Adrenal gland (tissue), 7 donors: ENCODE measurements around the genes DPH2, HECTD3, TOE1 and AKR1A1.

GRCh38 chr1:43533437-43534373 is 3.0 kb downstream of the PTPRF start:
- PRO-cap, 3 experiments: no peak in any of the 3 experiments
- RAMPAGE, long total RNA, 4 experiments: no peak in any of the 4 experiments
- RRBS: no CpG with 5 or more reads among the region's 13 CpGs

- PRO-cap, 3 experiments: no peak in any of the 3 experiments
- RAMPAGE, long total RNA, 4 experiments: no peak in any of the 4 experiments
- RRBS: no CpG with 5 or more reads among the region's 9 CpGs
These were observed 4.0 kb downstream of the PTPRF start for GRCh38 chr1:43534720-43535114.

DNA sequence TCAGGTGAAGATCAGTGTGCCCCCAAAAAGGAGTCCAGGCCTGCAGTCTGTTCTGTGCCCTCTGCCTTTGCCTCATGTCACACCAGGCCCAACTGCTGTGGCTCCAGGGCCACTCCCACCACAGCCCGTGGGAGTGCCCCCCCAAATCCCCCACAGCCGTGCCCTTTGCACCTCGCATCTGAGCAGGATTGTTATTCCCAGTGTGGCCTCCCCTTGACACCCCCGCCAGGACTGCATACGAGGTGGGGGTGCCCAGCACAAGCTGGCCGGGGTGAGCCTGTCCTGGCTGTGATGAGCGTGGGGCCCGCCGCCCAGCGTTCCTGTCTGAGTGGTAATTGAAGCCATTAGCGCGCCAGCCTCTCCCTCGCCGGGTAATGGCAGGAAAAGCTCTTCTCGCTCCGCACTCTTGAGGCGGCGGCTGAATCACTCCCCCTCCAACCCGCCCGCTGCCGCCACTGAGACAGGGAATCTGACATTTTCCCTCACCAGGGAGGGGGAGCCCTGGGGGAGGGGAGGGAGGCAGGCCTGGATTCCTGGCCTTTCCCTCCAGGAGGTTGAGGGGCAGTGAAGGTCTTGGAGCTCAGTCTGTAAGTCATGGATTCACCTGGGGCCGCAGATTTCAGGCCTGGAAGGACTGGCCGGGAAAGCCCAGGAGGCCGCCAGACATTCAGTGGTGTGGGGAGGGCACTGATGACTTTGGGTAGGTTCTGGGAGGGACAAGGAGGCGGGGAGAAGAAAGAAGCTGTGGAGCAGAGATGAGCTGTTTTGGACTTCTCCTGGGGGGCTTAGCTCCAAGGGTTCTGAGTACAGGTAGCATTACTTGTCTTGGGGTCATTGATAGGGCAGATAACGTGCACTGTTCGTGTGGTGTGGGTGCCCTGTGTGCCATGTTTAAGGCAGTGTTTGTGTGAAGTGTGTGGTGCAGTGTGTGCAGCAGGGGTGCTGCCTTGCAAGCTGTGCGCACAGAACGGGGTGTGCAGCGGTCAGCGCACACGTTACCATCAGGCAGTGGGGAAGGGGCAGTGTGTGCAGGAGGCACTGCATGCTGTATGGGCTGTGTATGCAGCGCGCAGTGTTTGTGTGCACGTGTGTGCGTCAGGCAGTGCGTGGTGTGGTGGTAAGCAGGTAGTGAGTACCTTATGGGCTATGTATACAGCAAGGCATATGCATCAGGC is 28.0 kb downstream of the PTPRF start:
- PRO-cap, 3 experiments: no peak in any of the 3 experiments
- RAMPAGE, long total RNA, 4 experiments: no peak in any of the 4 experiments
- RRBS: 53% methylated on average over 6 of the region's 37 CpGs

DNA sequence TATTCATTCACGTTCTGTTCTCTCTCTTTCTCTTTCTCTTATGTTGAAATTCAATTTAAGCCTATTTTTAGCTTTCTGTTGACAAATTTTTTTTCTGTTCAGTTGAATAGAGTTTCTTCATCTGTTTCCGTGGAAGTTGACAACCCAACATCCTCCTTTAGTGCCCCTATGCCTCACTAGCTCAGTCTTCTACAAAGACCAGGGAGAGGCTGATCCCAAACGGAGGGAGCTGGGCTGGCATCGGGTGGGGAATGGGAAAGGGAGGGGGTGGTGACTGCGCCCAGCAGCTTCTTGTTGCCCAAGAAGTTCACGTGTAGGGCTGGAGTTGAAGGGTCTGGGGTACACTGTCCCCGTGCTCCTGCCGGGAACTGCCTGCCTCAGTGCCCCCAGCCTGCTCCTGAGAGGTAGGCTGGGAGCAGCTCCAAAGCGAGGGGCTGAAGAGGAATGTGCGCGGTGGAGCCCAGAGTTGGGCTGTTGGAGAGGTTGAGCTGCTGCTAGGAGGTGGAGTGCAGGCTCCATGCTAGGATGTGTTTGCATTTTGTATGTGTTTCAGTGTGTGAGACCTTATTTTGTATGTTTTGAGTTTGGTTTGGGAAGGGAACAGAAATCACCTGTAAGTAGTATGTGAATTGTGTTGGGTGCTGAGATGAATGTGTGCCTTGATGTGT is 5.3 kb upstream of the DPH2 start:
- PRO-cap, 3 experiments: no peak in any of the 3 experiments
- RAMPAGE, long total RNA, 4 experiments: no peak in any of the 4 experiments
- RRBS: no CpG with 5 or more reads among the region's 11 CpGs

- PRO-cap, 3 experiments: peak in 3 of 3 experiments; most common plus-strand start chr1:43970010 (in 3); most common minus-strand start chr1:43969762 (in 1)
- RAMPAGE, long total RNA, 4 experiments: start-site peak on the plus strand in 2 of 4 experiments, at chr1:43969988-43970002 at its widest, 39 to 50 reads per replicate
- RRBS: 1% methylated on average over 11 of the region's 53 CpGs
These were observed at the start of gene DPH2 for GRCh38 chr1:43969473-43970458. Gene DPH2 (plus strand): TSS chr1:43970010.

GRCh38 chr1:43971260-43971974 is 1.6 kb downstream of the DPH2 start:
- PRO-cap, 3 experiments: no peak in any of the 3 experiments
- RAMPAGE, long total RNA, 4 experiments: start-site peak on the plus strand in 1 of 4 experiments, at chr1:43971719-43971781 at its widest, 8 reads per replicate
- RRBS: no CpG with 5 or more reads among the region's 17 CpGs

GRCh38 chr1:44032447-44032860 is 1.2 kb upstream of the SLC6A9 start:
- PRO-cap, 3 experiments: no peak in any of the 3 experiments
- RAMPAGE, long total RNA, 4 experiments: no peak in any of the 4 experiments
- RRBS: no CpG with 5 or more reads among the region's 7 CpGs

DNA sequence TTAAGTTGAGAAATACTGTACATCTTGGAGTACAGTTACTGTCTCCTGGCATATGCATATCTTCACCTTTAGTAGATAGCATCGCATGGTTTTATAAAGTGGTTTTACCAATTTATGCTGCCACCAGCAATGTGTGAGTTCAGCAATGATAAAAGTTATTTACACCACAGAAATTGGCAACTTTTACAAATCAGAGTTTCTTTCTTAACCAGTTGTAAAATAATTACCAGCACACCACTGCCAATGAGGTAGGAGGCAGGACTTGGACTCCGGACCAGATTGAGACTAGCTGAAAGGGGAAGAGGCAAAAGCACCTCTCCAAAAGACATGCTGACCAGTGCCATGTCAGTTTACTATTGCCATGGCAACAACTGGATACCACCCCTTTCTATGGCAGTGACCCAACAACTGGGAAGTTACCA is 18.8 kb upstream of the SLC6A9 start:
- PRO-cap, 3 experiments: no peak in any of the 3 experiments
- RAMPAGE, long total RNA, 4 experiments: no peak in any of the 4 experiments
- RRBS: no CpG with 5 or more reads among the region's 2 CpGs

DNA sequence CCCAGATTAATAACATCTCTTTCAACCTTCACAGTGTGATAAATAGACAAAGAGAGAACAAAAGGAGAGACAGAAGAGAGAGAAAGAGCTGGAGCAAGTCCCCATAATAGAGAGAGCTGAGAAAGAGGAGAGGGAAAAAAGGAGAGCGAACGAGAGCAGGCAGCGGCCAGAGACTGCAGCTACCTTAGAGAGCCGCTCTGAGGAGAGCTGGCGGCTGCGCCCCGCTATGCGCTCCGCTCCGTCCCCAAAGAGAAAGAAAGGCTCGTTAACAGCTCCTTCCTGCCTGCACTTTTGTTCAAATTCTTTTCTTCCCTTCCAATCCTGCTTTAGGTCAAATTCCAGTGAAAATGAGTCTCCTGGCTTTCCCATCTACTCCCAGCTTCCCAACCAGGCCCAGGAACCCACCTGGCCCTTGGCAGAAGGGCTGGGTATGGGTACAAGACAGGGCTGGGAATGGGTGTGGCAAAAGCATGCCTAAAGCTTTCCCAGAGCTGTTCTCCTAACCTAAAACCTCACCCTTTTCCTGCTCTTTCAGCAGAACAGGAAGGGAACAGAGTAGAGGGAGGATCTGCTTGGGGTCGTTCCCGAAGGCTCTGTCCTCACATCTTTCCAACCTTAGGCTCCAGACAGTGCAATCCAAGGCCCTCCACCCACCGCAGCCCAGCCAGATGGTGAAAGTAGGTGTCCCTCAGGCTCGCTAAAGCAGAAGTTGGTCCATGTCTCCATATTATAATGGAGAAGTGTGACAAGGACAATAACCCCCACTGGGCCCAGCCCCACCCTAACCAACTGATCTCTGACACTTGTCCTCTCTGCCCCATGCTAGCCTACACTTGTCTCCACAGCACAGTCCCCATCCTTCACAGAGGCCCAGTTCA is 48.4 kb downstream of the DMAP1 start:
- PRO-cap, 3 experiments: no peak in any of the 3 experiments
- RAMPAGE, long total RNA, 4 experiments: no peak in any of the 4 experiments
- RRBS: no CpG with 5 or more reads among the region's 15 CpGs

GRCh38 chr1:44274637-44275195 is 61.4 kb downstream of the DMAP1 start:
- PRO-cap, 3 experiments: no peak in any of the 3 experiments
- RAMPAGE, long total RNA, 4 experiments: no peak in any of the 4 experiments
- RRBS: no CpG with 5 or more reads among the region's 2 CpGs

GRCh38 chr1:44641695-44642686 is 32.3 kb downstream of the TMEM53 start:
- PRO-cap, 3 experiments: no peak in any of the 3 experiments
- RAMPAGE, long total RNA, 4 experiments: no peak in any of the 4 experiments
- RRBS: no CpG with 5 or more reads among the region's 8 CpGs

- PRO-cap, 3 experiments: no peak in any of the 3 experiments
- RAMPAGE, long total RNA, 4 experiments: no peak in any of the 4 experiments
- RRBS: no CpG with 5 or more reads among the region's 3 CpGs
These were observed 29.8 kb downstream of the TMEM53 start for GRCh38 chr1:44644573-44644876.

DNA sequence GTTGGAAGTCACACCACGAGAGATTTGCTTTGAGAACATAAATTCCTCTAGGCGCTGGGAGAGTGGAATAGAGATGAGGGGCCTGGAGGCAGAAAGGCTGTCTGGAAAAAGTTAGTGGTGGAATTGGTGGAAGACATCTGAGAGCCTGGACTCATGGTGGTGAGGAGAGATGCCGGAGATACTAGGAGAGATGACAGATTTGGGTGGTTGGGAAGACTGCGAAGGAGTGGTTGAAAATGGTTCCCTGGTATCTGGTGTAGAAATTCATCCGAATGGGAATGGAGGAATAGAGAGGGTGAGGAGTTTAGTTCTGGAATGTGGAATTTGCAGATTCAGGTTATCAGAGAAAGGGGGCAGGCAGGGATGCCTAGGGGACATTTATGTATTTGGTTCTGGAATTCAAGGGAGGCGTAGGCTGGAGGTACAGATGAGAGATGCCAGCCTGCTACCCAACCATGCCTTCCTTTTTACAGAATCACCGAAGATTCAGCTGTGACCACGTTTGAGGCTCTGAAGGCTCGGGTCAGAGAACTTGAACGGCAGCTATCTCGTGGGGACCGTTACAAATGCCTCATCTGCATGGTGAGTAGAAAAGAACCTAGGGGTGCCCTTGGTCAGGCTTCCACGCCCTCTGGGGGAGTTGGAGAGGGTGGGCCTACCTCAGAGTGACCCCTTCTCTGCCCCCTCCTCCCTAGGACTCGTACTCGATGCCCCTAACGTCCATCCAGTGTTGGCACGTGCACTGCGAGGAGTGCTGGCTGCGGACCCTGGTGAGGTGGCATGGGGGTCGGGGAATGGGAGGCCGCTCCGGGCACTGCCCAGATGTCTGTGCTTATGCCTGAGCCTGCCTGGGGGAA is 24.9 kb downstream of the TMEM53 start:
- PRO-cap, 3 experiments: no peak in any of the 3 experiments
- RAMPAGE, long total RNA, 4 experiments: no peak in any of the 4 experiments
- RRBS: no CpG with 5 or more reads among the region's 22 CpGs

DNA sequence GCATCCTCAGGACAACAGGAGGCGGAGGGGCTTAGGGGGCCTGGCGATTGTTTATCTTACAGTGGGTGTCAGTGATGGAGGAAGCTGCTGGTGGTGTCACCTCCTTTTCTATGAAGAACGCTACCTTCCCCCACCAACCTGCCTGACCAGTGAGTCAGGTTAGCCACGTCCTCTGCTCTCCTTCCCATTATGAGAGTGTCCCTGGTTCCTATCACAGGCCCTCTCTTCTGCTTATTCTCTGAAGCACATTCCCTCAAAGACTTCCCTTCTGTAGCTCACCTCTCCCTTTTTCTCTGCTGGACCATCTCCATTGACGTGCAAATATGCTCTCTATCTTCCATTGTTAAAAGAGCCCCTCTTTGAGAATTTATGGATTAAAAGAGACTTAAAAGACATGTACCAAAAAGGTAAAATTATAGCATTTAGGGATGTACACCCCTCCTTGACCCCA is 31.0 kb upstream of the KIF2C start:
- PRO-cap, 3 experiments: no peak in any of the 3 experiments
- RAMPAGE, long total RNA, 4 experiments: no peak in any of the 4 experiments
- RRBS: no CpG with 5 or more reads among the region's 5 CpGs

GRCh38 chr1:44730459-44731542 is 8.8 kb upstream of the KIF2C start:
- PRO-cap, 3 experiments: peak in 3 of 3 experiments; most common plus-strand start chr1:44730853 (in 1); most common minus-strand start chr1:44730886 (in 1)
- RAMPAGE, long total RNA, 4 experiments: no peak in any of the 4 experiments
- RRBS: no CpG with 5 or more reads among the region's 27 CpGs

DNA sequence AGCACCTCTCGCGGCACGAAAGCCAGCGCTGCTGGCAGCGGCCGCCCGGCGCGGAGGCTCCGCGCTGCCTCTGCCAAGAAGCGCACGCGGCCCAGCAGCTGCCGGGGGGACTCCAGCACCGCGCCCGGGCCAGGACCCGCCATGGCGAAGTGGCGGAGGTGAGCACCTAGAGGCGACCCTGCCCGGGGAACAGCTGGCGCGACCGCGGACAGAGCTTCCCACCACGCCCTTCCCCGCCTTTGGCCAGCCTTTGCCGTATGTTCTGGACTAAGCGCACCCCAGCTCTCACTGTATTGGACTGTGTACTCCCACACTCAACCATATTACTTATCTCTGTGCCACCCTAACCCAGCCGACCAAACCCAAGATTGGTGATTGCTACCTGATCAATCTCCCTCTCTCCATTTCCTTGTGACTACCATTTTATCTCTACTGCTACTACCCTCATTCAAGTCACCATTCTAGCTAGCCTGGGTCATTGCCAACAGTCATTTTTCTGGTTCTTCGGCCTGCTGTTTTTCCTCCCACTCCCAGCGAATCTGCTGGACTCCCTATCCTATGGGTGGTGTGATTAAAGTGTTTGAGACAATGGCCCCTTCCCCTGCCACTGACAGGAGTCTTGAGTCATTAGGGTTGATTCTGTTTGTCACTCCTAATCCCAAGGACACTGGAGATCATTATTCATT is at the start of gene HECTD3:
Gene HECTD3, minus strand, starts transcription at position 210 of the 686 bp plus-strand sequence.
- PRO-cap, 3 experiments: peak in 3 of 3 experiments; most common plus-strand start position 321 of the sequence (in 1); most common minus-strand start position 191 of the sequence (in 3)
- RAMPAGE, long total RNA, 4 experiments: no peak in any of the 4 experiments
- RRBS: 1% methylated on average over 19 of the region's 34 CpGs

DNA sequence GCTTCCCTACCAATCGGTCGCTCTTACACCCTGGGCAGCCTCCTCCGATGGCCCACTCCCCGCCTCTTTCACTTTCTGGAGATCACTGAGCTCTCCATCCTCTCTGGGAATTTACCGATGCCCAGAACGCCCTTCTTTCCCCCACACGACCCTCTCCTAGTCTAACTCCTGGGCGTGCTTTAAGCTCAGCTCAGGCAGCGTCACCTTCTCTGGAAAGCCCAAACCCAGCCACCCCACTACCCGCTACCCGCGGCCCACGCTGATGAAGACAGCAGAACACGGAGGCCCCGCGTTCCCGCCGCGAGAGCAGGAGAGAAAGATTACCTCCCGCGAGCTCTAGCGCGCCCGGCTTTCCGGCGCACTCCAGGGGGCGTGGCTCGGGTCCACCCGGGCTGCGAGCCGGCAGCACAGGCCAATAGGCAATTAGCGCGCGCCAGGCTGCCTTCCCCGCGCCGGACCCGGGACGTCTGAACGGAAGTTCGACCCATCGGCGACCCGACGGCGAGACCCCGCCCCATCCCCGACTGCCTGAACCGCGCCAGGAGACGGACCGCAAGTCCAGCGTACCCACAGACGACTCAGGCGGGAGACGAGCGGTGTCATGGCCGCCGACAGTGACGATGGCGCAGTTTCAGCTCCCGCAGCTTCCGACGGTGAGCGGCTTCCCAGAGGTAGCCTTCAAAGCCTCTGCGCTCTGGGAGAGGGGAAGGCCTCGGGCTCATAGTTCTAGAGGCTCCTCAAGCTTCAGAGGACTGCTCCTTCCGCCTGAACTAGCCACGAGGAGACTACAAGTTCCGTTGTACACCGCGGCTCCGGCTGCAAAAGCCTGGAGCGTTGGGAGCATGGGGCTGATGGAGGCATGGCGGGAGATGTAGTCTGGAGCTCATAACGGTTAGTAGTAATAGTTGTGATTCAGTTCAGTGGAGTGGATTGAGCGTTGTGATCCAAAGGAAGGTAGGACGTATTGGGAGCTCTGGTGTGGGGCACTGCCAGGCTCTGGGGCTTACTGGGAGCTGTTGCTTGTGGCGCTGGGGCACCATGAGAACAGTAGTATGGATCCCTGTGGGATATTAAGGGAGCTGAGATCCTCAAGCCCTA is at the start of gene TOE1:
Gene TOE1, plus strand, starts transcription at position 519 of the 1,098 bp plus-strand sequence.
- PRO-cap, 3 experiments: peak in 3 of 3 experiments; most common plus-strand start position 71 of the sequence (in 3); most common minus-strand start position 469 of the sequence (in 3)
- RAMPAGE, long total RNA, 4 experiments: start-site peak on the plus strand in 1 of 4 experiments, centred at position 515 of the sequence, 18 reads per replicate; start-site peak on the minus strand in 4 of 4 experiments, centred at positions 335 to 752 of the sequence, 6 to 54 reads per replicate
- RRBS: 3% methylated on average over 7 of the region's 79 CpGs

DNA sequence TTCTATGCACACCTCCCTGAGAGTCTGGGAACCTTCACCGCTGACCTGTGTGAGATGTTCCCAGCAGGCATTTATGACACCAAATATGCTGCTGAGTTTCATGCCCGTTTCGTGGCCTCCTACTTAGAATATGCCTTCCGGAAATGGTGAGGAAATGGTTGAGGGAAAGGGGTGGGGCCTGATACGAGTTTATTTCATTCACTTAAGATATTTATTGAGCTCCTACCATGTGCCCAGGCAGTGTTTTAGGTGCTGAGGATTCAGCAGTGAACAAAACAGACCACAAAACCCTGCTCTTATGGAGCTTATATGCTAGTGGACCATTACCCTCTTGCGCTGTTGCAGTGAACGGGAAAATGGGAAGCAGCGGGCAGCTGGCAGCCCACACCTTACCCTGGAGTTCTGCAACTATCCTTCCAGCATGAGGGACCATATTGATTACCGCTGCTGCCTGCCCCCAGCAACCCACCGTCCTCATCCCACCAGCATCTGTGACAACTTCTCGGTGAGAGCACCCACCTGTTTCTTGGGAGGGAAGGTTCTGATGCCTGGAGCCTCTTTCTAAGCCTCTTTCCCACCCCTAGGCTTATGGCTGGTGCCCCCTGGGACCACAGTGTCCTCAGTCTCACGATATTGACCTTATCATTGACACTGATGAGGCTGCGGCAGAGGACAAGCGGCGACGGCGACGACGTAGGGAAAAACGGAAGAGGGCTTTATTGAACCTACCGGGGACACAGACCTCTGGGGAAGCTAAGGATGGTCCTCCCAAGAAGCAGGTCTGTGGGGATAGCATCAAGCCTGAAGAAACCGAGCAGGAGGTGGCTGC is 2.7 kb downstream of the TOE1 start:
- PRO-cap, 3 experiments: no peak in any of the 3 experiments
- RAMPAGE, long total RNA, 4 experiments: no peak in any of the 4 experiments
- RRBS: no CpG with 5 or more reads among the region's 22 CpGs

DNA sequence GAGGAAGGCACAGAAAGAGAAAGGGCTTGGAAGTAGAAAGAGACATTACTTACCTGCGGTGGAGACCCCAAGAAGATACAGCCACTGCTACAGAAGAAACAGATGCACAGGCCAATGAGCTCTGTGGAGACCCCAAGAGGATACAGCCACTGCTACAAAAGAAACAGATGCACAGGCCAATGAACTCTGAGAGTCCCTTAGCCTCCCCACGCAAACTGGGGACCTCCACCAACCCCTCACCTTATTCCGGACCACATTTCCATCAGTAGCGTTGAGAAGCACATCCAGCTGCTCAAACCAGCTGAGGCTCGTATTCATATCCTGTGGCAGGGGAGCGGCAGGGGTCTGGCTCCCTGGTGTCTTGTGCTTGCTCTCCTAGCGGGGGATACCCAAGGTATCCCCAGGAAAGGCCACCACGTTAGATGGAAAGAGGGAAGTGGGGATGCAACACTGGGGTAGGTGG is 550 bp downstream of the CCDC163 start:
- PRO-cap, 3 experiments: no peak in any of the 3 experiments
- RAMPAGE, long total RNA, 4 experiments: no peak in any of the 4 experiments
- RRBS: no CpG with 5 or more reads among the region's 8 CpGs

DNA sequence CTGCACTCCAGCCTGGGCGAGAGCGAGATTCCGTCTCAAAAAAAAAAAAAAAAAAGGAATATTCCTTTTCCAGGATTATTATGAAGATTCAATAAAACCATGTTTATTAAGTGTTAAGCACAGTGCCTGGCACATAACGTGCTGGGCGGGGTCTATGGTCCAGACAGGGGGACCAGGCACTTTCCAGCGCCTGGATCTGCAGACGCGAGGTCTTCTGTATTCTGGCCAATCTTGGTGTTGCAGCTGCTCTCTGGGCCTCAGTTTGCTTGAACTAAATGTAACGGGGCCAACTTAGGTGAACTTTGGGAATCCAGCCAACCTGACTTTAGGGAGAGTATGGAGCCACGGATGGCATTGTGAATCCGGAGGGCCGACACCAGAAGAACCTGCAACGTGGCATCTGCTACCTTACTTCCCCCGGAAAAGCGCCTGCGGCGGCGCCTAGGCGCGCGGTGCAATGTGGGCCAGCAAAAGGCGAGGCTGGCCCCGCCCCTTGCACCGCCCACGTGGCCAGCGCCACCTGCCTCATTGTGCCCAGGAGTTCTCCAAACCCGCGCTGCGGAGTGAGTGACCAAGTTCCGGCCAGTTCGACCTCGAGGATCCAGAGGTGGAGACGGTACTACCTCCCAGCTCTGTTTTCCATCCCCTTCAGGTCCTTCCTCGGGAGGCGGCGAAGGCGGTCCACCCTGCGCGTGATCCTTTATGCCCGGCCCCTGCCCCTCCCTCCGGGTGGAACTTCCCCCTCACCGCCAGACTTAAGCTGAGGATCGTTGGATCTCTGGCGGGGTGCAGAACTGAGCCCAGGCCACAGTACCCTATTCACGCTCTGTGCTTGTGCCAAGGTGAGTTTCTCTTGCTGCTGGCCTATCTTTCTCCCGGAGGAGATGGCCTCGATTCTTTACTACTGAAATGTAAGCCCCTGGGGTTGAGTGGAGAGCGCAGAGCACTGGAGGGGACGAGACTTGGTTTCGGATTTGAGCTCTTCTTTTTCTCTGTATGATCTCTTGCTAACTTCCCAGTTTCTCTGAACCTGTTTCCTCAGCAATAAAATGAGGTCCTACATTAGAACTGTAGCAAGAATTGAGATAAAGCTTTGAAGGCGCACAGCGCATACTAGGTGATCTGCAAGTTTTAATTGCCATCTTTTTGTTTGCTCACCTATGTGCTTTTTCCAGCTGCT is at the start of gene AKR1A1:
Gene AKR1A1, plus strand, starts transcription at position 513 of the 1,180 bp plus-strand sequence.
- PRO-cap, 3 experiments: peak in 3 of 3 experiments; most common plus-strand start position 179 of the sequence (in 2); most common minus-strand start position 388 of the sequence (in 1)
- RAMPAGE, long total RNA, 4 experiments: start-site peak on the plus strand in 3 of 4 experiments, centred at positions 516 to 762 of the sequence, 43 to 386 reads per replicate
- RRBS: 2% methylated on average over 4 of the region's 52 CpGs